SK-N-MC (cell line): ENCODE data around the gene SYCE1.

GRCh38 chr10:133249880-133250470 is 12.3 kb downstream of the VENTX start:
- RRBS, result no CpG with 5 or more reads among the region's 11 CpGs

DNA sequence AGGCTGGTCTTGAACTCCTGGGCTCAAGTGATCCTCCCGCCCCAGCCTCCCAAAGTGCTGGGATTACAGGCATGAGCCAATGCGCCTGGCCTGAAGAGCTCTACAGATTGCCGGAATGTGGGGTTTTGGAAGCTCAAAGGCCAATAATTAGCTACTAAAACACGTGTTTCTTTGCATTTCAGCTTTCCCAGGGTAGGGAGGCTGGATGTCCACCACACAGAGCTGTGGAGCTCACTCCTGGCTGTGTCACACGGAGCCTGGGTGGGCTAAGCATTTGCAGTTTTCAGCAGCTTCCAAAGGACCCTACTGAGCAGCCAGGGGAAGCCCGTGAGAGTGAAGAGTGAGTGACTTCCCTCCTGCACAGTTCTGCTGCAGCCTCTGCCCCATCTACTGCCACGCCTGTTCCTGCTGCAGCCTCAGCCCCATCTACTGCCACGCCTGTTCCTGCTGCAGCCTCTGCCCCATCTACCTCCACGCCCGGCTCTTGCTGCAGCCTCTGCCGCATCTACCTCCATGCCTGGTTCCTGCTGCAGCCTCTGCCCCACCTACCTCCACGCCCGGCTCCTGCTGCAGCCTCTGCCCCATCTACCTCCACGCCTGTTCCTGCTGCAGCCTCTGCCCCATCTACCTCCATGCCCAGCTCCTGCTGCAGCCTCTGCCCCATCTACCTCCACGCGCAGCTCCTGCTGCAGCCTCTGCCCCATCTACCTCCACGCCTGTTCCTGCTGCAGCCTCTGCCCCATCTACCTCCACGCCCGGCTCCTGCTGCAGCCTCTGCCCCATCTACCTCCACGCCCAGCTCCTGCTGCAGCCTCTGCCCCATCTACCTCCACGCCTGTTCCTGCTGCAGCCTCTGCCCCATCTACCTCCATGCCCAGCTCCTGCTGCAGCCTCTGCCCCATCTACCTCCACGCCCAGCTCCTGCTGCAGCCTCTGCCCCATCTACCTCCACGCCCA is 12.1 kb downstream of the ADAM8 start:
- RRBS, result no CpG with 5 or more reads among the region's 23 CpGs

DNA sequence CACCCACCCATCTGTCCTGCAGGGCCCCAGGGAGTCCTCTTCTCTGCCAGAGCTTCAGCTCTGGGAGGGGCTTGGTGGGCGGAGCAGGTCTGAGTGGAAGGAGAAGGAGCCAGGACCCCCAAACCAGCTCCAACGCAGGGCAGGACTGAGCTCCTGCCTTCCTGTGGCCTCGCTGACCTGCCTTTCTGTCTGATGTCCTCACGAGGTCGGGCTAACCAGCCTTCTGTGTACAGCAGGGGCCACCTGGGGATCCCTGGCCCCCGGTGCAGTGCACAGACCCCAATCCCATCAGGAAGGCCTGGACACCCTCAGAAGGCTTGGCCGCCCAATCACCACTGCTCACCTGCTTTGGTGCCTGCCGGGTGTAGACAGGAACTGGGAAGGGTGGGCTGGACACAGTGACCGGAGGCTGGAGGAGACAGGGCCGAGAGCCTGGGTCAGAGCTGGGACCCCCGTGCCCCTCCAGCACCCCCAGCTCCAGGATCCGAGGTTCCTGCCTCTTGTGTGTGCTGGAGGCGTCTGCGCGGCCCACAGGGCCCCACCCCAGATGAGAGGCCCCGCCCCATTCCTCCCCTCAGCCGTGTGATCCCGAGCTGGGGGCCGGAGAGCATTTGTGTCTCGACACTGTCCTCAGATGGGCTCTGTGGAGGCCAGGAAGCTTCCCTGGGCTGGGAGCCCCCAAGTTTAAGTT is 9.5 kb downstream of the ADAM8 start:
- RRBS, result 56% methylated on average over 2 of the region's 20 CpGs

GRCh38 chr10:133292394-133292852 is 15.8 kb upstream of the ADAM8 start:
- RRBS, result no CpG with 5 or more reads among the region's 19 CpGs

DNA sequence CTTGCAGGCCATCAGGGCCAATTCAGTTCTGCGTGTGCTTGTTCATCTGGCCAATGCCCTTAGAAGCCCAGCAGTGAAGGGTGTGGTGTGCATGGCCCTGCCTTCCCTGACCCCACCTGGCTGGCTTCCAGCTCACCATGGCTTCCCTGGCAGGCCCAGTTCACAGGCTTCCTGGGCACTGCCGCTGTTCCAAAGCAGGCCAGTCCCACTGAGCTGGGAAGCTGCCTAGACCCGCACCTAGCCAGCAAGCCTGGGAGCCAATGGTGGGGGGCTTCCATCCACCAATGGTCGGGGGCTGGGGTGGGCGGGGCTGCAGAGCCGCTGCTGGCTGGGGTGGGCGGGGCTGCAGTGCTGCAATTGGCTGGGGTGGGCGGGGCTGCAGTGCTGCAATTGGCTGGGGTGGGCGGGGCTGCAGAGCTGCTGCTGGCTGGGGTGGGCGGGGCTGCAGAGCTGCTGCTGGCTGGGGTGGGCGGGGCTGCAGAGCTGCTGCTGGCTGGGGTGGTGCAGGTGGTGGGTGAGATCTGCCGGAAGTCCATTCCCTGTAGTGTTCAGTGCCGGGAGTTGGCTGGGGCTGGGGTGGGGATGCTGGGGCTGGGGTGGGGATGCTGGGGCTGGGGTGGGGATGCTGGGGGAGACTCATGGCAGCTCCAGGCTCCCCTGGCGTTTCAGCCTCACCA is 12.4 kb downstream of the CALY start:
- RRBS, result no CpG with 5 or more reads among the region's 14 CpGs

- RRBS, result no CpG with 5 or more reads among the region's 8 CpGs
Observed at GRCh38 chr10:133413491-133414101, 10.8 kb downstream of the SPRN start.

- RRBS, result no CpG with 5 or more reads among the region's 23 CpGs
Observed at GRCh38 chr10:133524860-133526232, 1.8 kb upstream of the CYP2E1 start.

DNA sequence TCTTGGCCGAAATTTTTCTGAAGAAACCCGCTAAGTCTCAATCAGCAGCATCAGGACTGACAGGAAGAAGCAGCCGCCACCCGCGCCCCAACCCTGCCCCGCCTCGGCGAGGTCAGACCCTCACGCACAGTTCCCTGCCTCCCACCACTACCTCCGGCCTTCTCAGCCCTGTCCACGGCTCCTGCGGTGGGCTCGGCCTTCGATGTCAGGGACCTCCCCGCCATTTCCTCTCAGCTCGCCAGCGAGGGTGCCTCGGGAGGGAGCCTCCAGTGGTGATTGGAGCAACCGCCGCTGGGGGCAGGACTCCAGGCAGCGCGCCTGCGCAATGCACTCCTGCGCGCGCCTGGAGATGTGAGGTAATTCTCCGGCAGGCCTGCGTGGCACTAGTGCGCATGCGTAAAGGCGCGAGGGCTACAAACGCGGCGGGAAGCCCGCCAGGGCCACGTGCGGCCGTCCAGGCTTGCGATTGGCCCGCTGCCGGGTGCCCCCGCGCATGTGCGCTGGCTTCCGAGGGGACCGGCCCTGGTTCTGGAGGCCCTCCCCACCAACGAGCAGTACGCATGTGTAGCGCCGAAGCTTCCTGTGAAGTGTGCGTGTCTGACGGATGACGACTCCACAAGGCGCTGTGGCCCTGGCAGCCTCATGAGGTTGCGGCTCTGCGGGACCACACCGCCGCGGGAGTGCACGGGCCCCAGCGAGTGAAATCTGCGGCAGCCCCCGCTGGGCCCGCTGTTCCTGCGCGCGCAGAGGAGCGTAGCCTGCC is at the start of gene SYCE1:
Gene SYCE1 (minus strand): TSS at position 278 of the 763 bp plus-strand sequence.
- RRBS, result 50% methylated on average over 6 of the region's 69 CpGs